Retinal pigment epithelial cell (primary cell): ENCODE results near the gene RTN4R.

DNA sequence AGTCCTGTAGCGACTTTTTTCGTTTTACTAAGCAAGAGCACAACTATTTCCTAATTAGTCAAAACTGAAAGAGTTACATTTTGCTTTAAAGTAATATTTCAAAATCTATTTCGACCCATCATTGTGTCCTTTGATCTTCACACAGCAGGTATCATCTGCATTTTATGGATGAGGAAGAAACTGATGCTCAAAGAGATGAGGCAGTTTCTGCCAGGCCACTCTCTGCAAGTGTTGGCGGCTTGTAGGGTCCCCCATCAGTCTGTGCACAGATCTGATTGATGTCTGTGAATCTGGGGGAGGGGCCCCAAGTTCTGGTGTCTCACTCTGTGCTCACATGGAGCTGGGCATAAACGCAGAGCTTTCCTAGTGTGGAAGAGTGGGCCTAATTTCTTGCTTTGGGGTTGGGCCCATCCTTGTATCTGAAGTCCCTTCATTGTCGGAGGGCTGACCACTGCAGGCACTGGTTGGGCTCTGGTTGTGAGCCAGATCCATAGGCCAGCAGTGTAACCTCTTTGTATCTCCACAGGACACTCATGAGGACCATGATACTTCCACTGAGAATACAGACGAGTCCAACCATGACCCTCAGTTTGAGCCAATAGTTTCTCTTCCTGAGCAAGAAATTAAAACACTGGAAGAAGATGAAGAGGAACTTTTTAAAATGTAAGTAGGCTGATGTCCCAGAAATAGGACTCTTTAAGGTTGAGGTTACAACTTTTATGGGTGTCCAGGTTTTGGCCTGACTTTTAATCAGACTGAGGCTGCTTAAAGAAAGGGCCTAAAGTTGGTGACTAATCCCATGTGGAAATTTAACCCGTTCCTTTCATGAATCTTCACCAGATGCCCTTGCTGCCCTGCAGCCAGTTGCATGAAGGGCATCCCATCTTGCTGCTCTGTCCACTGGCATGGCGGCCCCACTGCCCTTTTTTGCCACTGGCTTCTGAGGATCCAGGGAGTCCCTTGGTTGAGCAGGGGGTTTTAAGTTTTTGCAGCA lies 1.8 kb upstream of the TRMT2A start:
- RRBS: no CpG with 5 or more reads among the region's 9 CpGs

DNA sequence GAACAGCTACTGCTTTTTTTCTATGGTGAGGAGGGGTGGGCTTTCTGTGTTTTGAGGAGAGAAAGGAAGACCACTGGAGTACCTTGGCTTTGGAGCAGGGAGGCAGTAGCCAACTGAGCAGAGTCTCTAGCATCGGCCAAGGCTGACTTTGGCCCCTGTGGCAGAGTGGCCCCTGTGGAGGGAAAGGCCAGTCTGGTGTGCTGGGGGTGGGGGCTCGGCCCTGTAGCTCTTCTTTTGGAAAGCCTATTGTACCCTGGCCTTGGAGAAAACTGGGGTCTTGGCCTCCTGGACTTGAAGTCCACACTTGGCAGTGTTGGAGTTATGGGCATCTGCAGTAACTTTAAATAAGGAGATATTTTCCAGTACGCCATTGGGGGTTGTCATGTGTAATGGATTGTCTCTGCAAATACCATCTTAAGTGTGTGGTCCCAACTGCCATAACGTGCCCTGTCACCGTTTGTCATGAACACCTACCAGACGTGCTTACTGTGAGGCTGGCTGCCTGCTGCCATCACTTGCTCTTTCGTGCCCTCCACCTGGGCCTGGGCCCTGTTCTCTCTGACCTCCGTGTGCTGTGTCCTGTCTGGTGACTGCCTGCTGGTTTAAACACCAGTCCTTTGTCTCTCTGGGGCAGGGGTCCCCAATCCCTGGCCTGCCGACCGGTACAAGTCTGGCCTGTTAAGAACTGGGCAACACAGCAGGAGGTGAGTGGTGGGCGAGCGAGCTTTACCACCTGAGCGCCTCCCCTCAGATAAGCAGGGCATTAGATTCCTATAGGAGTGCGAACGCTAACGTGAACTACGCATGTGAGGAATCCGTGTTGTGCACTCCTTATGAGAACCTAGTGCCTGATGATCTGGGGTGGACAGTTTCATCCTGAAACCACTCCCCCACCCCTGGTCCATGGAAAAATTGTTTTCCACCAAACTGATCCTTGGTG lies 3.7 kb upstream of the ZDHHC8 start:
- RRBS: no CpG with 5 or more reads among the region's 18 CpGs

DNA sequence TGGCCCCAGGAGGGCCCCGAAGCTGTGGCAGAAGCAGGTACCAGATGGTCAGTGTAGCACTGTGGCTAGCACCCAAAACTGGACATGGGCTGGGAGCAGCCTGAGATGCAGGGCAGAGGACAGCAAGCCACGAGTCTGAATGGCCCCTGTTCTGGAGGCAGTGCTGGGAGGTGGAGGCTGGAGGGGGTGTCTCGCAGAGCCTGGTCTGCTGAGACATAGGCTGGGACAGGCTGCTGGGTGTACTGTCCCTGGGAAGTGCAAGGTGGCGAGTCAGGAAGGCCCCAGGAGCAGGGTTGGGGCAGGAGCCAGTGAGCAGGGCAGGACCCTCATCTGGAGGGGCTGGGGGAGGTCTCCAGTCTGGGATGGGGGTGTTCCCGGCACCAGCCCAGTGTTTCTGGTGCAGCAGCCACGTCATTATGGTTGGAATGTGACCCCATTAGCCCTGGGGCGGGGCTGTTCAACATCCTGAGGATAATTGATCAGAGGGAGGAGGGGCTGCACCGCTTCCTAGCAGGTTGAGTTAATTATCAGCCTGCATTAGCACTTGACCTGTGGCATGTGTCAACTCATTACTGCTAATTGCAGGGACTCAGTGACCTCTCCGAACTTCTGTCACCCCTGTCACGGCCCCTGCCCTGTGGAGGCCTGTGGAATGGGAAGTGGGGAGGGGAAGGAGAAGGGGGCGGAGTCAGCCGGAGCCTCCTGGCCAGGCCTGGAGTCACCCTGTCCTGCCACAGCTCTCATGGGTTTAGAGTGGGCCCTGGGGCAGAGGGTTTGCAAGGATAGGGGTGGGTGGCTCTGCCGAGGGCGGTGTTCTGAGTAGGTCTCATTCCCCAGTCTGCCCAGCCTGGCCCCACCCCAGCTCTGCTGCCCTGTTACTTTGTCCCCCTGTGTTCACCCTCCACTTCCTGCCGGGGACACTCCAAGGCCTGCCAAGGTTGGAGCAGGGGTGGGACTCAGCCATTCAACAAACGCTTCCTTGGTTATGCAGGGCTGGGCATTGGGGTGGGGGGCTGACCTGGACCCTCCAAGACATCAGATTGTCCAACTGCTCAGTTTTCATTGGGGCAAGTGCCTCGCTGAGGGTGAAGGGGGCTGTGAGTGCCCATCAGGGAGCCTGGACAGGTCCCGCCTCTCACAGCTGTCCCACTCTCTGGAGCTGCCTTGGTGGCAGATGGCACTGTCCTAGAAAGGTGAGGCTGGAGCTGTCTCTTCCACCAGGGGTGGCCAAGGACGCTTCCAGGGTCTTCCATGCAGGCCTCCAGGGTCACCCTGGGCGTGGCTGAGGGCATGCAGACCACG lies 52.9 kb upstream of the CCDC188 start:
- RRBS: no CpG with 5 or more reads among the region's 21 CpGs

- RRBS: no CpG with 5 or more reads among the region's 11 CpGs
Observed at GRCh38 chr22:20205924-20206614, 55.2 kb upstream of the CCDC188 start.

- RRBS: under 1% methylated on average over 42 of the region's 140 CpGs
Observed at GRCh38 chr22:20267595-20268751, at the start of gene RTN4R. RTN4R (minus strand) TSS chr22:20268318.

- RRBS: no CpG with 5 or more reads among the region's 19 CpGs
Observed at GRCh38 chr22:20286953-20287565, 18.9 kb upstream of the RTN4R start.

- RRBS: no CpG with 5 or more reads among the region's 9 CpGs
Observed at GRCh38 chr22:20301045-20301509, 18.8 kb downstream of the DGCR6L start.

DNA sequence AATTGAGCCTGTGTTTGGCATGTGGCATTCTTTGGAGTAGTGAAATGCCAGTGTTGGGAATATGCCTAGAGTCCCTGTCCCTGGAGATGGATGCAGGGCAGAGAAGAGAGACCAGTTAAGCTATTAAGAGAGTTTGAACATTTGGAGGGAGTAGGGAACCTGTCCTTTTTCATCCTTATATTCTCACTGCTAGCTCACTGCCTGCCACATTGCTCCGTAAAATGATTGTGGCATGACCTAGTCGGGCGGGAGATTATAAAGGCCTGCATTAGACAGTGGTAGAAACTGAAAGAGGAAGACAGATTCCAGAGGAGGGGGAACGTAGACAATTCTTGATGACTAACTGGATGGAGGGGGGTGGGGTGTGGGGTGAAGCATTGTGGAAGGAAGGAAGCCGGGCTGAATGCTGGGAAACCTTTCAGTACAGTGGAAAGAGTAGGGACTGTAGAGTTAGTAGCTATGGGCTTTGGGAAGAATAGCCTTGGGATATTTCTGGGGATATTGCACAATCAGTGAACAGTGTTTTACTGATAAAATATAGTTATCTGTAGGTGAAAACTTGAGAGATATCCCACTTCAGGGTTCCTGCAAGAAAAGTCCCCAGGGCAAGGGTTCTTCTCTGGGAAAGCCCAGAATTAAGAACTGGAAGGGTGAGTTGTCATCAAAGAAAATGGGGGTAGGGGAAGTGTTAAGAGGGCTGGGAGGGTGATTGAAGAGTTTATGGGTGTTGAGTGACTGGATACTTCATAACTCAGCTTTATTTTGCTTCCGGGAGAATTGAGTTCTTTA lies 2.0 kb downstream of the MED15 start:
- RRBS: no CpG with 5 or more reads among the region's 6 CpGs

DNA sequence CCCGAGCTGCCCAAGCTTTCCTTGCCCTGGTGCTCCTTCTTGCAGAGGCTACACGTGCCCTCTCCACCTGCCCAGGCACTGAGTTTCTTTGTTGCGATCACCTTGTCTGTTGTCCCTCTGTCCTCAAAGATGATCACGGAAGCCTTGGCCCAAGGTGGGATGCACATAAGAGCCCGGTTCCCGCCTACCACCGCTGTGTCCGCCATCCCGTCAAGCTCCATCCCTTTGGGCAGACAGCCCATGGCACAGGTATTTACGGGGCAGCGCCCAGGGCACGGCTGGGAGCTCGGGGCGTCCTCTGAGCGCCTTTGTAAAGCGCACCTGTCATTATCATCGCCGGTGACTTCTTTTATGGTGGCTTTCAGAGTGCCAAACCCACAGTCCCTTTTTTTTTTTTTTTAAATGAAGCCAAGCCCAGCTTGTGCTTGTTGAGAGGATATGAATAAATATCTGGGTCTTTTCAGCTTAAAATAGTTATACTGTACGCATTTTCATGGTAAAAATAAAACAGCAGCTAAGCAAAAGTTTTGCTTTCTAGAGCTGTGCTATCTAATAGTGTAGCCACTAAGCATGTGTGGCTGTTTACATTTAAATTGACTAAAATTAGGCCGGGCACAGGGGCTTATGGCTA lies 67.7 kb downstream of the MED15 start:
- RRBS: no CpG with 5 or more reads among the region's 20 CpGs

DNA sequence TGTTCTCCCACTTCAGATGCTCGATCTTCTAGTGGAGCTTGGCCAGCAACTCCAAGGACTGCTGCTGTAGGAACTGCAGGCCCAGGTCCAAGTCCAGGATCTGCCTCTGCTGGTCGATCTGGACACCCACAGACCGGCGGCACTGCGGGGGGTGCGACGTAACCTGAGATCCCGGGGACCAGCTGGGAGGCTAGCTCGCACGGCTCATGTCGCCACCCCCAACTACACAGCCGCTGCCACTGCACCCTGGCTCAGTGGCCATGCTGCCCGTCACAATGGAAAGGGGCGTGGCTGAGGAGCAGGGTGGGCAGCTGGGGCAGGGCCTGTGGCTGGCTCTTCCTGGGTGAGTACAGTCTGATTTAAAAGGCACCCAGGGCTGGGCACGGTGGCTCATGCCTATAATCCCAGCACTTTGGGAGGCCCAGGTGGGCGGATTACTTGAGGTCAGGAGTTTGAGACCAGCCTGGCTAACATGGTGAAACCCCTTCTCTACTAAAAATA lies 84.6 kb downstream of the MED15 start:
- RRBS: no CpG with 5 or more reads among the region's 16 CpGs

DNA sequence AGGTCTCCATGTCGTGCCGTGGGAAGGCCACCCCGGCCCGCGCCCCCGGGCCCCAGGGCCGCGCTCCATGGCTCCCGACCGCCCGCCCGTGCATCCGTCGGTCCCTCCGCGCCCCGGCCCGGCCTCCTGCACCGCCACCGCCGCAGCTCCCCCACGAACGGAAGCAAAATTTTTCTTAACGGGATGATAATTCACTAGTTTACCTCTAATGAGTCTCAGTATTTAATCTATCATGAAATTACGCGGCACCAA lies 102.8 kb upstream of the SERPIND1 start:
- RRBS: 21% methylated on average over 5 of the region's 26 CpGs

GRCh38 chr22:20704137-20704339 lies 69.9 kb upstream of the SERPIND1 start:
- RRBS: no CpG with 5 or more reads among the region's 30 CpGs

DNA sequence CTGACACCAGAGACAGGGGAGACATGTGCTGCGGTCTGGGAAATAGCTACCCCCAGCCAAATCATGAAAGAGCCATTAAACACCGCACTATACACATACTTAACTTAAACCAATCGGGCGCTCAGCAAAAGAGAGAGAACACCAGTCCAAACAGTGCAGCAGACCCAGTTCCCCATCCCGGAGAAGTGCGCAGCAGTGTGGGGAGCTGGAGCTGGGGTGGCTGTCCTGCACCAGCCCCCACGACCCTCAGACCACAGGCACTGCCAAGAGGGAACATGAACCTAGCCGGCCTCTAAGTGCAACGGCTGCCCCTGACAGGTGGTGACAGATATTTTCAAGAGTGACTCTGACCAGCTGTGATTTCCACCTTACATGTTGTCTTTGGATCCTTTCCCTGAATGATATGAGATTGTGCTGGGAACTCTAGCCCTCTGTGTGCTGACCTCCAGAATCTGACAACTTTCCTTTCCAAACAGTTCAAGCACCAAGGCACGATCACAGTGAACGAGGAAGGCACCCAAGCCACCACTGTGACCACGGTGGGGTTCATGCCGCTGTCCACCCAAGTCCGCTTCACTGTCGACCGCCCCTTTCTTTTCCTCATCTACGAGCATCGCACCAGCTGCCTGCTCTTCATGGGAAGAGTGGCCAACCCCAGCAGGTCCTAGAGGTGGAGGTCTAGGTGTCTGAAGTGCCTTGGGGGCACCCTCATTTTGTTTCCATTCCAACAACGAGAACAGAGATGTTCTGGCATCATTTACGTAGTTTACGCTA lies 12.7 kb downstream of the SERPIND1 start:
- RRBS: no CpG with 5 or more reads among the region's 21 CpGs

DNA sequence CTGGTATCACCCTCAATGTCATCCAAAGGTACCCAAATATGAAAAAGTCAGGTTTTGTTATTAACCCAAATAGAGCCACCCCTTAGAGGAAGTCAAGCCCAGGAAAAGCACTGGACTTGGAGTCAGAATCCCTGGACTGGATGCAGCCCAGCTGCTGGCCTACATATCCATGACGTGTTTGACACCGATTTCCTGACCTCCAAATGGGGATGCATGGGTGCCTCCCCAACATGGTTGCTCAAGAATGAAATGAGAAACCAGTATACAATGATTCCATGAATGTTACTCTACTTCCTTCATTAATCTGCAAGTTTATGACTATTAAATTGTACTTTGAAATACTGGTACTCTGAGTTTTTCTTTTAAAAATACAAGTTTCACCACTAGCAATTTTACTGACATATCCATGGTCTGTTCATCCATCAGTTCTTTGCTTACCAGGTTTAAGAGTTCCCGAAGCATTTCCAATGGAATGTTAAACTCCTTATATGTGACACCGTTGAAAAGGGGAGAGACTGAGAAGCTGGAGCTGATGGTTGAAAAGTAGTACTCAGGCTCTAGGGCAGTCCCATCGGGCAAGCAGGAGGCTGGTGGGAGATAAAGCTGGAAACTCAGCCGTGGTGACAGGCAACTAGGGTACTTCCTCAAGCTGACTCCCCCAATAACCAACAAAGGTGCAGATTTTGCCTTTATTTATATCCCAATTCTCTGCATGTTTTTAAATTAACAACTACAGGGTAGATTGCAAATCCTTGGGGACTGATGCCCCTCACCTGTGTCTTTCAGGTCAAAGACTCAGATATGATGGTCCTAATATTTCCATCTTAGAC lies 39.2 kb downstream of the SERPIND1 start:
- RRBS: no CpG with 5 or more reads among the region's 6 CpGs

GRCh38 chr22:20951638-20952585 lies 15.1 kb upstream of the AIFM3 start:
- RRBS: no CpG with 5 or more reads among the region's 16 CpGs

DNA sequence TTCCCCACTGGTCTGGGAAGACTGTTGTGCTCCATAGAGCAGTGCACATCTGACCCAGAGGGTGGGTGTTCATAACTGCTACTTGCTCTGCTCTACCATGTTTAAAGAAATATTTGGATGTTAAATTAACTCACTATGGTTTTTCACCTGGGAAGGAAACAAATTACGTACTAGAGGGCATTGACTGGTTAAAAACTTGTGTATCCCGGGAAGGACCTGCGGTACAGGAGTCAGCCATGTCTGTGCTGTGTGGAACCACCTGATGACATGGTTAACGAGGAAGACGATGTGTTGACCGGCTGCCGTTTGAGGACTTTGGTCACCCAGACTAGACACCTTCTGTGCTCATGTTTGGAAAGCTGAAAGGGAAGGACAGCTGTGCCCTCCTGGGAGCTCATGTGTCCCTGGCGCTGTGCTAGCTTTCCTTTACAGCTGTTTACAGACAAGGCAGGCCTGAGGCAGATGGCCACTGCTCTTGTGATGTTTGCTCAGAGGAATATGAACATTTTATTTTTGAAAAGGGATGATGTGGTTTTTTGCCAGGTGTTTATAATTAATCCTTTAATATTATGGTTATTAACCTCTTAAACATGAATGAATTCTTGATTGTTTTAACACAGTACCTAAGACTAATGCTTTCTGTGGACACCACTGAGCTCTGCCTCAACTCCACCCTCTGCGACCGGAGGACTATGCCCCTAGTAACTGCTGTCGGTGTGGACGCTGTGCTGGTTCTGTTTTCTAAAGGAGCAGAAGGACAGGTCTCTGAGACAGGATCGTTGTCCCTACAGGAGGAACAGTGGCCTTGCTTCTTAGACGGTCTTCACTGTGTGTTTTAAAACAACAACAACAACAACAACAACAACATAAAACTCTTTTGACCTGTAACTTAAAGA lies 14.2 kb upstream of the AIFM3 start:
- RRBS: 79% methylated on average over 5 of the region's 14 CpGs

- RRBS: under 1% methylated on average over 7 of the region's 38 CpGs
Observed at GRCh38 chr22:20957538-20958114, 9.4 kb upstream of the AIFM3 start.

- RRBS: no CpG with 5 or more reads among the region's 4 CpGs
Observed at GRCh38 chr22:20958115-20958427, 9.0 kb upstream of the AIFM3 start.

- RRBS: no CpG with 5 or more reads among the region's 42 CpGs
Observed at GRCh38 chr22:20965021-20965306, 2.1 kb upstream of the AIFM3 start.

- RRBS: 5% methylated on average over 4 of the region's 14 CpGs
Observed at GRCh38 chr22:21044881-21045435, 788 bp upstream of the LRRC74B start.